Endothelial cell (in vitro differentiated cells): ENCODE measurements around the genes NFATC4 and GZMH.

- PRO-cap = no peak
Measured at GRCh38 chr14:24138729-24139264, 2.6 kb downstream of the EMC9 start.

DNA sequence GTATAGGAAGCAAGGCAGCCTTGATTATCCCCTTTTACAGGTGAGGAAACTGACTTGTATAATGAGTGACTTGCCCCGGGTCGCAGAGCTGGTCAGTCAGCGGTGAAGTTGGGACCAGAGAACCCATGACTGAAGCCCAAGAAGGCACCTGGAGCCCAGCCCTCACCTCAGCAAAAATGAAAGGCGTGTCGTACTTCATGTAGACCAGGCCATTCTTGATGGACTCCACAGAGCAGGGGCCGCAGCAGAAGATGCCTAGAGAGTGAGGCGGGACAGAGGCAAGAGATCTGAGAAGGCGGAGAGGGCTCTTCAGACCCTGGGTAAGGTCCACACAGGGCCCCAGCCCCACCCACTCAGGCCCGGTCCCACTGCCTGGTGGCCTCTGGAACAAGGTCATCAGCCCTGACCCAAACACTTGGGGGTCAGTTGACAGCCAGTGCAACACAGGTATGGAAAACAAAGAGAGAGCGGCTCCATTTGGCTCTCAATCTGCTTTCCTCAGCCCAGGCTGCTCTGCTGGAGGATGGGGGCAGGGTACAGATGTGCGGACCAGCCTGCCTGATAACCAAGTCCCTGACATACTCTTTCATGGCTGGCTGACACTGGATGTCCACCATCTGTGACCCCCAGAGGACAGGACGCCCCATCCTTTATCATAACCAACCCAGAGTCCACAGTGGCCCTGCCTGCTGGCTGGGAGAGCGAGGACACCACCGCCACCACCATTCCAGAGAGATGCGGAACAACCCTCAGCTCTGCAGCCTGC, 7.0 kb downstream of the TGM1 start:
- PRO-cap = no peak

DNA sequence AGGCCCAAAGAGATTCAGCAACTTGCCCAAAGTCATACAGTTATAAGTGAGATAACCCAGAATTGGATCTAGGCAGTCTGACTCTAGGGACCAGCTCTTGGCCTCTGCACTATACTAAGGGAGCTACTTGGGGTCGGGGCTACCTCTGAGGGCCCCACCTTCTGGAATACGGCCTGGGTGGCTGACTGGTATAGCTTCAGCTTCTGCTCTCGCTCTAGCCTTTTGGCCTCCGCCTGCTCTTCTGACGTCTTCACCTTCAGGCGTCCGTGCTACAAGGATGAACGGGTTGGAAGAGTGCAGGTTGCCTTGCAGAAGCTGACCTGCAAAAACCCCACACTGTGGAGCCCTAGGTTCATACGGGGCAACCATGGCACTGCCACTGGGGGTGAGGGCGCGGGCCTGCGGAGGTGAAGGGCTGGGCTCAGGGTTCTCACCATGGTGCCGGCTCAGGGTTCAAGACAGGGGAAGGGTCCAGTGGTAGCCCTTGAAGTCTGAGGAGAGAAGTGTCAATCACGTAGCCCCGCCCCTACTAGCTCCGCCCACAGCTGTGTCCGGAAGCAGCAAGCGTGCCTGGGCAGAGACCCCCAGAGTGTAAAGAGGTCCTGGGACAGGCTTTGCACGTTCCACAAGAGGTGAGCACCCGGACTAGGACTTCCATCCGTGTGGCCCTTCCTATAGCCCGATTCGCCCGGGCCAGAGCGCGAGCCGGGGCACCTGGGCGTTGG, 556 bp downstream of the RABGGTA start:
- PRO-cap = unidirectional peak, plus-strand start at position 542 of the sequence

- PRO-cap = no peak
Measured at GRCh38 chr14:24353828-24354414, 14.1 kb upstream of the NFATC4 start.

DNA sequence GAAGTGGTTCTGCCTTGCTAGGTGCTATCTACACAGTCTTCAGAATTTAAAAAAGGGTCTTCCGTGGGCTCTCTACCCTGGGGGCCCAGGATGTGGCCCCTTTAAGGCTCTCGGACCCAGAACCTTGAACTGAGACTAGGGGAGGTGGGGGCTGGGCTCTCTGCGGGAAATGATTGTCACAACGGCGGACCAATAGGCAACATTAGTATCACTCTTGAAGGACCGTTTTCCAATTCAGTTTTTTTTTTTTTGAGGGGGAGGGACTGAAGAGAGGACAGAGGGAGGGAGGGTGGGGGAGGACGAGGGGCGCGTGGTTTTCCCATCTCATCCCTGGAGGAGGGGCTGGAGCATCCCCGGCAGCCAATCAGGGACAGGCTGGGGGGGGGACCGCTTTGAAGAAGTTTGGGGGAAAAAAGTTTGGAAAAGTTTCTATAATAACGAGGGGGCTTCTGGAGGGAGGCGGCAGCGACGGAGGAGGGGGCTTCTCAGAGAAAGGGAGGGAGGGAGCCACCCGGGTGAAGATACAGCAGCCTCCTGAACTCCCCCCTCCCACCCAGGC, at the start of gene NFATC4:
TSS of gene NFATC4 (plus strand) at position 430 of the 559 bp plus-strand sequence.
- PRO-cap = bidirectional peak, plus-strand start at position 432 of the sequence, minus-strand start at position 126 of the sequence

GRCh38 chr14:24483843-24484244, 24.2 kb downstream of the CMA1 start:
- PRO-cap = no peak

GRCh38 chr14:24609526-24610115, at the start of gene GZMH:
GZMH (minus strand) TSS chr14:24609685.
- PRO-cap = no peak

DNA sequence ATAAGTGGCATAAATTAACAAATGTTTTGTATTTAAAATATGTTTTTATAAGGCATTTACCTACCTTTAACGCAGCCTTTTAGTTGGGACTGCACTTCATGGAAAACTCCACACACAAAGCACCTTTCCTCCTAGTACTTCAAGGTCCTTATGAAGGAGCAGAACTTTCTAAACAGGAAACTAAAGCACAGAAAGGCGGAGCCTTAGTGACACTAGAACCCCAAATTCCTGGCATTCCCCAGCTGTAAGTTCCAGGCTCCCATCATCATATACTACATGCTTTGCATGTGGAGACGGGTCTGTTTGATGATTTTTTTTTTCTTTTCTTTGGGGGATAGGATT, 39.5 kb downstream of the STXBP6 start:
- PRO-cap = no peak

- PRO-cap = no peak
Measured at GRCh38 chr14:25041318-25041843, 8.6 kb downstream of the STXBP6 start.

DNA sequence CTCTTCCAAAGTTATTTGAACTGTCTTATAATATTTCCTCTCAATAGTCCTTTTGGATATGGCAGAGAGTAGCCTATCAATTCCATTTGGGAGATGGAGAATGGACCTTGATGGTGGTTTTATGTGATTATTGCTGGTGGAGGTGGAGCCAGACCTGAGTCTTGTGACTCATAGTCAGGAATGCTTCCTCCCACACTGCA, 40.9 kb upstream of the STXBP6 start:
- PRO-cap = no peak

DNA sequence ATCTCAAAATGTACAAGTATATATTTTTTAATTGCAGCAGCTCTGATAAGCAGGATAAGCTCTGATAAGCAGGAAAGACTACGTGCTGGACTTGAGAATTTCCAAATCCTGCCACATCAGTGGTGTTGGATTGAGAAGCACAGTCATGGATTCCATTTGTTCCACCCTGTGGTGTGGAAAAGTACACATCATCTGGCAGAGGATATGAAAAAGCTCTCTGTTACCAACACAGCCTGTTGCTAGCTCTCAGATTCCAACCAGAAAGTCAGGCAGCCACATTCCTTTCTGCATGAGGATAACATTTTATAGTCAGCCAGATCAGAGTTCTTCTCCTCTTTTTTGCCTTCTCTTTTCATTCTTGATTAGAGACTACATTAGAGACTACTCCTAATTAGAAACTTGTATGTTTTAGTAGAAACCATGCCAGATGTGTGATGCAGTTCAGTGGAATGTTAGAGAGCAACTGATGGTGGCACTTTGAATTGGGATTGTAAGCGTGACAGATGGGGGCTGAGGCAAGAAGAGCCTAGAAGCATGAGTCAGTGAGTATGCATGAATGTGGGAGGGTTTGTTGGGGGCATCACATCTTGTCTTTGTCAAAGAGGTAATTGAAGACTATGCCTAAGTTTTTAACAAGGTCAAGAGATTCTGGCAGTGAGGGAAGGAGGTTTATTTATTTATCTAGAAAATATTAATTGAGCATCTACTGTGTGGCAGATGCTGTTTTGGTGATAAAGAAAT, 61.2 kb upstream of the STXBP6 start:
- PRO-cap = no peak

GRCh38 chr14:26178343-26178844, 419.4 kb downstream of the NOVA1 start:
- PRO-cap = no peak

DNA sequence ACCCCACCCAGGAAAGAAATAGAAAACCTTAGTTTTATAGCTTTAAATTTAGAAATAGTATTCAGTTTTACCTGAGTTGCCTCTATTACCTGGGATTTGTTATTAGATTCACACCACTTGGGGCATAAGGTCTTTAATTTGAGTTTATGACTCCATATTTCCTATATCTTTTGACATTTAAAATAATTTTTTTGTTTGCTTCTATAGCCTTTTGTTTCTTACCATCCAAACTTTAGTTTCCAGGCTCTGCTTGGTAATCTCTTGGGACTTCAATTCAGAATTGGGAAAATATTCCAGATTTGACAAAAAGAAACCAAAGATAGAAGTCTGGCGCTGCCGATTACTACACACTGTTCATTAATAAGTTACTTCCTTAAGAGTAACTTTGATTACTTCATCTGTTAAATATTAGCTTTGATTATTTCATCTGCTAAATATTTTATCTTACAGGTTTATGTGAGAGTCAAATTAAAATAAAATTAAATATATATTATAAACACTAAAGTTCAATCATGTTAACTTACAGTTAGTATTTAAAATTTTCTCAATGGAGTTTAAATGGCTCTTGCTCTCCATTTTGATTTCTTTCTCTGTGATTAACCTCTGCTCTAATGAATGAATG, 485.4 kb upstream of the FOXG1 start:
- PRO-cap = no peak

DNA sequence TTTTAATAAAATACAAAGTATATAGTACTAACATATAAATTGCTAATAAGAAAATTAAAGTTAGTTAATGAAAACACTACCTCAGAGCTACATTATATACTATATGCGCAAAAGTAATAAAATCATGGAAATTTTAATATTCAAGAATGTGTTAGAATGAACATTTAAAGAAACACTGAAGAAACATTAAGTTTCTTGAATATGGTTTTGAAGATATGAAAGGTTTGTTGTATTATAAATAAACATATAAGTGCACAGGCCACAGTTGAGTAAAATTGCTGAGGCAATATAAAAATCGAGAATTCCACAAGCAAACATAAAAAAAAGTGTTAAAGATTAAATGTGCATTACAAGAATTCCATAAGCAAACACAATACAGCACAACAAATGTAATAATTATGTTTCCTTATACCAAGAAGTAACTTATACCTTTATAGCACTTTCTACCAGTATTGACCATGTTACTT, 262.1 kb upstream of the FOXG1 start:
- PRO-cap = no peak

DNA sequence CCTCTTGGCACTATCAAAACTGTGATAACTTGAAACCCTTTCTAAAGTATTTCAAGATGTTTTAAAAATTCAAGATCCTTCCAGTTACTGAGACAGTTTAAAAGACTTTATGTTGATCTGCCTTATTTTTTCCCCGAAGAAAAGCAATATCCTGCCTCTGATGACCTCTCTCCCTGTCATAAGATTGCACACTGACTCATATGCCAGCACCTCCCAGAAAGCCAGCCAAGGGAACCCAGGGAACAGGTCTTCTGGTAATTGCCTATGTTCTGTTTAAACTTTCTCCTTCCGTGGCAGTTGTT, 300.2 kb upstream of the PRKD1 start:
- PRO-cap = no peak

DNA sequence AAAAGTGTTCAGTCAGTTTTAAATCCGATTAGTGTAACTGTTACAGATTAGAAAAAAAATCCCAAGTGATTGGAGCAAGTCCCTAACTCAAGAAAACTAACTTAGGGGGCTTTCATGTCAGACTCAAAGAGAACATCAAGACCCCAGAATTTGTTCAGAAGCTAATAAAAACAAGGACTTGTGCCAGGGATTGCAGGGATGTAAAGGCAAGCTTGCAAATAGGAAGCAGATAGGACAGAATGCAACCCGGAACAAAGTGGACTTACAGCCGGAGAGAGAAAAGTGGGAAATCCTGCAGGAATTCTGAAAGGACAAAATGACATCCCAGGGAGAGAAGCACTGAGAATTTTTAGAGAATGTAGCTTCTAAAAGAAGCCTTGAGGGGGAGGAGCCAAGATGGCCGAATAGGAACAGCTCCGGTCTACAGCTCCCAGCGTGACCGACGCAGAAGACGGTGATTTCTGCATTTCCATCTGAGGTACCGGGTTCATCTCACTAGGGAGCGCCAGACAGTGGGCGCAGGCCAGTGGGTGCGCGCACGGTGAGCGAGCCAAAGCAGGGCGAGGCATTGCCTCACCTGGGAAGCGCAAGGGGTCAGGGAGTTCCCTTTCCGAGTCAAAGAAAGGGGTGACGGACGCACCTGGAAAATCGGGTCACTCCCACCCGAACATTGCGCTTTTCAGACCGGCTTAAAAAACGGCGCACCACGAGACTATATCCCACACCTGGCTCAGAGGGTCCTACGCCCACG, 195.6 kb upstream of the G2E3 start:
- PRO-cap = no peak

- PRO-cap = no peak
Measured at GRCh38 chr14:30894156-30894886, 20.0 kb downstream of the COCH start.

DNA sequence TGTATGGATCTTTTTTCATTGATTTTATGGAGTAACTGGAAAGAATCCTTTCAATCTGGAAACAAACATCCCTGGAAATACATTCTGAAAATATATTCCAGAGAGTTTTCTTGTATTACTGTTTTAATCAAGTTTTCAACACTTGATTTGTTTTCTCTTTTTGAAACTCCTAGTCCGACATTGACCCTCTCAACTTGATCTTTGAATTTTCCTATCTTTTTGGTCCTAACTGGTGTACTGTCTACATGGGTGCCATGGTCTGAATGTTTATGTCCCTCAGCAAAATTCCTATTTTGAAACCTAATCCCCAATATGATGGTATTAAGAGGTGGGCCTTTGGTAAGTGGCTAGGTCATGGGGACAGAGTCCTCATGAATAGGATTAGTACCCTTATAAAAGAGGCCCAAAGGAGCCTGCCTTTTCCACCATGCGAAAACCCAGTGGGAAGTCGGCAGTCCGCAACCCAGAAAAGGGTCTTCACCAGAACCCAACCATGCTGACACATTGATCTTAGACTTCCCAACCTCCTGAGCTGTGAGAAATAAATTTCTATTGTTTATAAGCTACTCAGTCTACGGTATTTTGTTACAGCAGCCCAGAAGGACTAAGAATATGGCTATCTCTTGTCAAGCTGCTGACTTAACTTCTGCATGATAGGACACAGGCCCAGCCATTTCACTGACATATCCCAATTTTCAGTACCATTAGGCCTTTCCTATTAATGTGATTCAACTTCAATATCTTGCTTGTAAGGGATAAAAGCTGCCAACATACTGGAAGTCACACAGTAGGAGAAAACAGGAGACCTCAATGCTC, 66.5 kb downstream of the COCH start:
- PRO-cap = no peak

- PRO-cap = no peak
Measured at GRCh38 chr14:30969761-30970593, 55.5 kb upstream of the AP4S1 start.

- PRO-cap = no peak
Measured at GRCh38 chr14:31090610-31091332, 64.6 kb upstream of the STRN3 start.